Hematopoietic multipotent progenitor cell (in vitro differentiated cells): ENCODE measurements around the gene ZC2HC1C.

DNA sequence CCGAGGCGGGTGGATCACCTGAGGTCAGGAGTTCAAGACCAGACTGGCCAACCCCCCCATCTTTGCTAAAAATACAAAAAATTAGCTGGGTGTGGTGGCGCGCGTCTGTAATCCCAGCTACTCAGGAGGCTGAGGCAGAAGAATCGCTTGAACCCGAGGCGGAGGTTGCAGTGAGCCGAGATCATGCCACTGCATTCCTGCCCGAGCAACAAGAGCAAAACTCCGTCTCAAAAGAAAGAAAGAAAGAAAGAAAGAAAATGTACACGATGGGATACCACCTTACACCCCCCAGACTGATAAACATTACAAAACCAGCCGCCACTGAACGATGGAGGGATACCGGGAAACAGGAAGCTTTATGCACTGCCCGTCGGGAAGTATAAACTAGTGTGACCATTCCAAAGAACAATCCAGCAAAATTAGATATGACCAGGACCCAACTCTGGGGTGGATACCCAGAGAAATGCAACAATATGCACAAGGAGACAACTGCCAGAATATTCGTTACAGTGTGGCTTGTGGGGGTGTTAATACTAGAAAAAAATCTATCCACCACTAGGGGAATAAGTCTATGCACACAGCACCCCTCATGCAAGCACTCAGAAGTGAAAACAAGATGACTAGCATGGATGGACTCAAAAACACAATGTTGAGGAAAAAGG lies 932 bp downstream of the ABCD4 start:
- CAGE, long polyA plus RNA: no peak

GRCh38 chr14:74400977-74401804 lies 24.8 kb downstream of the SYNDIG1L start:
- CAGE, long polyA plus RNA: no peak

- CAGE, long polyA plus RNA: no peak
Measured at GRCh38 chr14:74612745-74613069, 670 bp upstream of the LTBP2 start.

DNA sequence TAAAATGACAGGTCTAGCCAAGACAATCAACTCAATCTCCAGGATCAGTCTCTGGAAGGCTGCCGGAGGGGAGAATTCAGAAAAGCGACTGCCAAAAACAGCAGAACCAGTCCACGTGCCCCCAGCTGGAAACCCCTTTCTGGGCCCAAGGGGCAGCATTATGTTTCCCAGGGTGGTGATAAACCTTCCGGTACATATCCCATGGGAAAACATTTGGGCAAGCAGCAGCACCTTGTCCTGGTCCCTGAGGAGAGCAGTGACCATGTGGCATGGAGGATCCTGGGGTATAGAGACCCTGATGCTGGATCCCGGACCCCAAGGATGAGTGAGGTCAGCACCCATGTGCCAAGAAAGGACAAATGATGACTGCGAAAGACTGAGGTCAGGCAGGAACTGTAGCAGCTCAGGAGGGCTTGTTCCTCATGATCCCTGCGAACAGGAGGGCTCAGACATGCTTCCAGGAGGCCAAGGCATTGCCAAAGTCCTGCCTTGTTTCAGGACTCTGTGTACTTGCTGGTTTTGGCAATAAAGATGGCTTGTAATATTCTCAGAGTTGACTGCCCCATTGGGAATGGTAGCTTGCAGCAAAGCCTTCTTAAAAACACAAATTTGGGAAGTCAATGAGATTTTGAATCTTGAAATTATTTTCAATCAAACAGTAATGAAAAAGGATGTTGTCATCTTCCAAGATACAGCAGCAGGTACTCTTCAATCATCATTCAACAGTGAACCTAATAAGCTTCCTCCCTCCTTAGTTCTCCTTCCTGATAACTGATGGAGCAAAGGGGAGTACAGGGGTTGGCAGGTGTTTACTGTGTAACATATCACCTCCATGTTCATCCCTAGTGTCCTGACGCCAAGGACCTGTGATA lies 50.0 kb upstream of the LTBP2 start:
- CAGE, long polyA plus RNA: no peak

GRCh38 chr14:74809431-74809795 lies 46.3 kb downstream of the YLPM1 start:
- CAGE, long polyA plus RNA: no peak

DNA sequence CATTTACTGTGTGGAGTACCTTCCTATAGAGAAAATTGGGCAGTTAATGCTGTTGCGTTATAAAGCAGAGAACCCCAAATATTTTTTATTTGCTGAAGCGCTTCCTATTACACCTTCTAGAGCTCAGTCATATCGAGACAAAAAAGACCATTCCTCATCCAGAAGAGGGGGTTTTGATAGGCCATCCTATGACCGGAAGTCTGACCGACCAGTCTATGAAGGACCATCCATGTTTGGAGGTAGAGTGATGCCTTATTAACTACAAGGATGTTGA lies 48.3 kb downstream of the YLPM1 start:
- CAGE, long polyA plus RNA: no peak

DNA sequence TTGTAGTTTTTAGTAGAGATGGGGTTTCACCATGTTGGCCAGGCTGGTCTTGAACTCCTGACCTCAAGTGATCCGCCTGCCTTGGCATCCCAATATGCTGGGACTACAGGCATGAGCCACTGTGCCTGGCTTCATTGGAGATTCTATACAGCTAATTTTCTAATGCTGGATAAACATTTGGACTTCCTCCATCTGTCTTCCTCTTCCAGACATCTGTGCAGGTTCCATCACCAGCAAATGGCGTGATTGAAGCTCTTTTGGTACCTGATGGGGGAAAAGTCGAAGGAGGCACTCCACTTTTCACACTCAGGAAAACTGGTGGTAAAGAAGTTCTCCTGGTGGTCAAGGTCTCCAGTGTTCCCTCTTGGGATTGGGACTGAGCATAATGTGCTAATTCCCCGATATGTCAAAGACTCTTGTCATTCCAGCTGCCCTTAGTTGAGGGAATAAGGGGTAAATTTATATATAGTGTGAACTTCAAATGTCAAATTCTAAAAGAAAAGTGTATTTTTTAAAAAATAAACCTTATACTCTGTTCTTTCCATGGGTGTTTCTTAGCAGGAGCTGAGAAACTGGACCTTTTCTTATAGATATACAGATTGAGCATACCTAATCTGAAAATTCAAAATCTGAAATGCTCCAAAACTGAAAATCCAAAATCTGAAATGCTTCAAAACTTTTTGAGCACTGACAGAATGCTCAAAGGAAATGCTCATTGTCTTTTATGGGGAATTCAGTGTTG lies 9.3 kb downstream of the DLST start:
- CAGE, long polyA plus RNA: no peak

- CAGE, long polyA plus RNA: no peak
Measured at GRCh38 chr14:74948155-74948971, 7.0 kb downstream of the PGF start.

DNA sequence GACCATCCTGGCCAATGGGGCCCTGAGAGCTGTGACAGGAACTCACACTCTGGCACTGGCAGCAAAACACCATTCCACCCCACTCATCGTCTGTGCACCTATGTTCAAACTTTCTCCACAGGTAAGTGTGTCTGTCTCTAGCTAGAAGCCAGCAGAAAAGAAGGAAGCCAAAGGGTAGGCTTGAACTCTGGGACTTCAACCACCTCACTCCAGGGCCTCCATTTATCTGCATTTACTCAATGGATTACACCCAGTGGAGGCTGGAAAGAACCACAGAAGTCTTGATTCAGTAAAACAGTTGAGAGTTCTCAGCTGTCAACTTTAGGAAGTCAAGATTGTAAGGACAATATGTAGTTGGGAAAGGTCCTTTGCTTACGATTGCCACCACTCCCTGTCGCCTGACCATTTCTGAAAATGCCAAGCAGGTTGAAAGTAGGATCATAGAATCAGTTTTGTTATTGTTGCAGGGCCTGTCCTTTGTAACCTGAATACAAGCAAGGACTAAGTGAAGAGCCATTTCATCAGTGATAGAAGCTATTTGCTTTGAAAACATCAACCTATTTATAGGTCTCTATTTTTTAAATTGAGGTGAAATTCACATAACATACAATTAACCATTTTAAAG lies 4.0 kb downstream of the EIF2B2 start:
- CAGE, long polyA plus RNA: no peak

- CAGE, long polyA plus RNA: no peak
Measured at GRCh38 chr14:75014101-75014661, 11.5 kb downstream of the EIF2B2 start.

DNA sequence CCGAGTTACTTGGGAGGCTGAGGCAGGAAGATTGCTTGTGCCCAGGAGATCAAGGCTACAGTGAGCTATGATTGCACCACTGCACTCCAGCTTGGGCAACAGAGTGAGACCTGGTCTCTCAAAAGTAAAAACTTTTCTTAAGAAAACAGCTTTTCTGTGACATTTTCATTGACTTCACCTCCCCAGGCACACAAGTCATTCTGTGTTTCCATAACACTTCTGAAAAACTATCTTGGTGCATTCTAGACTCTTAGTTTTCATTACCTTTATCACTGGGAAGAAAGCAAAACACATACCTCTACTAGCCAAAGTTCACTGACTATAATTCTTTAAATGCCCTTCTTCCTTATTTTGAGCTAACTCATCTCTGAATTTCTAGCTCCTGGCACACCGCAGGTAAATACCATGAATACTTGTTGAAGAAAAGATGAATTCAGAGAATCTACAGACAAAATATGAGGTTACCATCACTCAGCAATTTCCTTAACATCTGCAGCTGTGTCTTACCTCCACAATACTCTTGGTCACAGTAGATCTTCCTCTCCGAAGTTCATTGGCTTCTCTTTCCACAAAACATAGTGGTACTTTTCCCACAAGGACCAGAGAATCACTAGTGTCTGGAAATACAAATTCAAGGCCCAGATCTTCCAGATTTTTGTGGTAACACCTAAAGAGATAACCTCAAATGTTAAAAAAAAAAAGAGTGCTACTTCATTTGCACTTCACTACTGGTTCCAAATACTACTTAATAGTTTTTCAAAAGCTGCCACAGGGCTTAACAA lies 21.0 kb downstream of the MLH3 start:
- CAGE, long polyA plus RNA: no peak

- CAGE, long polyA plus RNA: no peak
Measured at GRCh38 chr14:75037055-75037437, 14.2 kb downstream of the MLH3 start.

DNA sequence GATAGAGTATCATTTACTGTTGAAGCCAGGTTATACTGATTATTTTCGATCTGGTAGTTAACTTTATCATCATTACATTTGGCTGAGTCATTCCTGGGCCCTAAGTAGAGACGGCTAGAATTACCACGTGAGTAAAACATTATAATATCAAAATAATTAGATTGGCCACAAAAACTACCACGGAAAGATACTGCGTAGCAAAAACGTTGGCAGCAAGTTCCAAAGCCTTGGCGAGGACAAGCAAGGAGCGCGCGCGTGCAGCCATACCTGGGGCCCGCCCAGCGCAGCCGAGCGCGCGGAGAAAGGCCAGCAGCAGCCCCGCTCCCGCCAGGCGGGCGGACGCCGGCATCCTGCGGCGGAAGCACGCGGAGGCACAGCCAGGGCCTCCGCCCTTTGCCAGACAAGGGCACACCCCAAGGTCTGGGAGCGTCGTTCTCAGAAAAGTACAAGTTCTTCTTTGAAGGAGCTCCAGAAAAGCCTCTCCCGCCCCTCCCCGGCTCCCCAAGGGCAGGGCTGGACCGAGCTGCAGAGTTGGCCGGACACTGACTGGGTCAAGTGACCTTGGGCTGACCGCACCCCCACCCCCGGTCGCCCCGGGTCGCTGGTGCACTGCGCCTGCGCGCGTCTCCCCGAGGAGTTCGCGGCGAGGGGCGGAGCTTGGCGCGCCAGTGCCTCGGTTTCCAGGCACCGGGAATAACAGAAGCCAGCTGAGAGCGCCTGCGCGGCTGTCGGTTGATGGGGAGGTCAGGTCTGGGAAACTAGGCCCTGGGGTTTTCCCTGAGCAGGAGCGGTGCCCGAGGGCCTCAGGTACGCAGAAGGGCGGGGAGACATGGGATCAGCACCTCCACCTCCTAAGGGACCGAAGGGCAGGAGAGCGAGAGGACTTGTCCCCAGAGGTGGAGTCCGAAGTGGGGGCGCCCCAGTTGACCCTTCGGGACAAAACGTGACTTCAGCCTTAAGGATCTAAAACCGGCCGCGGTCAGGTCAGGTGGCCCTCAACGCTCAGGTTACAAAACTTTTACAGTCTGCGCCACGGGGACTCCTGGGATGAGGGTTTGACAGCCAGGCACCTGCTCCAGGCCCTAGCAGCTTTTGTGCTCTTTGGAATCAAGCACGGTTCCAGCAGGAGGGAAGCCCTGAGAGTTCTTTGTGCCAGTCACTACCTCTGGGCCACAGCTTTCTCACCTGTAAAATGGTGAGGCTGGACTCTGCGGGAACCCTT lies at the start of gene ZC2HC1C:
ZC2HC1C (plus strand) TSS at position 699 of the 1,222 bp plus-strand sequence.
- CAGE, long polyA plus RNA: no peak

DNA sequence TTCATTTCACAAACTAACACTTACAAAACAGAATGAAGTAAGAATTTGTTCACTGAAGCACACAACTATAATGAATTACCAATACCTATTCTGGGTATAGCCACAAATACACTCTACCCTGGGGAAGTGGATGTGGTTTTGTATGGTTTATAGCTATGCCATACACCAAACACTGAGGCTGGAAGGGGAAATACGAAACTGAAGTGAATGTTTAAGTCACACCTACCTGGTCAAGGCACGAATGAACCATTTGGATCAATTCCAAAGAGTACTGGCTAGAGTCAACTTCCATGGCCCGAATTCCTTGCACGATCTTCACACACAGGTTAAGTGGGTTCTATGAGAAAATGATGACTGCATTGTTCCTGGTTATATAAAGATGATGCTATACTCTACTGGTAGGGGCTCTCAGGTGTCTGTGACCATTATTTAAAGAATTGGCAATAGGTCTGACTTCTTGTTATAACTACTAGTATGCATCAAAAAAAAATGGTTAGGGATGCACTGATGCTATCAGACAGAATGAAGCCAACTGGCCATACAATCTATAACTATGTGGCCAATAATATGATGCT lies 12.8 kb downstream of the NEK9 start:
- CAGE, long polyA plus RNA: no peak

DNA sequence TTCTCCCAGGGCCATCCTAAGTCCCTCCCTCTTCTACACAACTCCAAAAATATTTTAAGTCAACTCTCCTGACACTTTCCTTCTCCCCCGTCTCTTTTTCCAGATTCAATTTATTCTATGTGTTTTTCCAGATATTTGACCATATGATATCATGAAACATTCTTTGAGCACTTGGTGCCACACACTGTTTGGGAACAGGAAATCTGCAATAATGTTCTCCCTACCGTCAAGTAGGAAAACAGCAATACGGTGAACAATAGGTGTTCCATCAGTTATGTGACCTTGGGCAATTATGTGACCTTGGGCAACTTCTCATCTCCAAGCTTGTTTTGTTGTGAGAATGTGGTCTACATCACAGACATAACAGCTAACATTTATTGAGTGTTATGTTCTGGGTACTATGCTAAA lies 981 bp upstream of the NEK9 start:
- CAGE, long polyA plus RNA: no peak

- CAGE, long polyA plus RNA: no peak
Measured at GRCh38 chr14:75223649-75224176, 47.3 kb upstream of the TMED10 start.

DNA sequence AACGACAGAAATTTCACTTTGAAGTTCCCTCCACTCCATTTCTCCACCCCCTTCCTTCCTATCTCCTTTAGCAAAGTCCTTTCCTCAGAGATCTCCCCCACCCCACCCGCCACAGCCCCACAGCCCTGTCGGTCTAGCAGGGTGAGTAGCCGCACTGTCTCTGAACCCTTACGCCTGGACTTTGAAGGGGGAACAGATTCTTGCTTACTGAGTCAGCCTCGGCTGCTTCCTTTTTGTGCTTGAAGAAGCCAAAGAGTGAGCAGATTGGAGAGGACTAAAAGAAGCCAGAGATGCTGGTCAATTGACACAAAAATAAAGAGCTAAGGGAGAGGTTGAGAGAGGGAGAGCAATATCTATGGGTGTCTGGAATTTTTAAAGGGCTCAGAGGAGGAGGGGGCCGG lies 44.1 kb upstream of the FOS start:
- CAGE, long polyA plus RNA: no peak

DNA sequence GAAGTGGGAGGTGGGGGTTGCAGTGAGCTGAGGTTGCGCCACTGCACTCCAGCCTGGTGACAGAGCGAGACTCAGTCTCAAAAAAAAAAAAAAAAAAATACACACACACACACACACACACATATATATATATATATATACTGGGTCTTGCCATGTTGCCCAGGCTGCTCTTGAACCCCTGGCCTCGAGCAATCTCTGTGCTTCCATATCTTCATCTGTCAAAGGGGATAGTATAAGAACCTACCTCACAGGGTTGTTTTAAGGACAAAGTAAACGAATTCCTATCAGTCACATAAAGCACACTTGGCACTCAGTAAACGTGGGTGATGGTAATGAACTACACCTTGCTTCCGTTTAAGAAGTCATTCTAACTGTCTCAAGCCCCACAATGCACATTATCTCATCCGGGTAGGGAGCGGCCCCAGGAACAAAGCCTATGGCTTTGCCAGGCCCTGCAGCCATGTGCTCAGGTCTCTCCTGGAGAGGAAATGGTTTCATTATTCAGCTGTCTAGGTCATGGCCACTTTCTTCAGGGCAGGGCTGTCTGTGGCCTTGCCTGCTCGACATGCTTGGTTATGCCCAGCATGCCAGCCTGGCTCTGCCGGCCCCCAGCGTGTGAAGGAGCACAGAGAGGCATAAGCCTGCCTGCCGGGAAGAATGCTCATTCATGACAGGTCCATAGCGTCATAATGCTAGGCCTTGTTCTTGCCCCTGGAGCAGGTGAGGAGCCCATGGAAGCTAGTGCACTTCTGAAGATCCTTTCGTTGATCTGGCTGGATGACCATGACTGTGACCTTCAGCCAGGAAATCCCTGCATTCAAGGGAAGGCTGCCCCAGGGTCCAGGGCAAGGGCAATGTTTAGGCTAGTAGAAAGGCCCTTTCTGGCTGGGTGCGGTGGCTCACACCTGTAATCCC lies 26.4 kb upstream of the FOS start:
- CAGE, long polyA plus RNA: no peak

- CAGE, long polyA plus RNA: no peak
Measured at GRCh38 chr14:75280373-75280759, 1.7 kb downstream of the FOS start.

DNA sequence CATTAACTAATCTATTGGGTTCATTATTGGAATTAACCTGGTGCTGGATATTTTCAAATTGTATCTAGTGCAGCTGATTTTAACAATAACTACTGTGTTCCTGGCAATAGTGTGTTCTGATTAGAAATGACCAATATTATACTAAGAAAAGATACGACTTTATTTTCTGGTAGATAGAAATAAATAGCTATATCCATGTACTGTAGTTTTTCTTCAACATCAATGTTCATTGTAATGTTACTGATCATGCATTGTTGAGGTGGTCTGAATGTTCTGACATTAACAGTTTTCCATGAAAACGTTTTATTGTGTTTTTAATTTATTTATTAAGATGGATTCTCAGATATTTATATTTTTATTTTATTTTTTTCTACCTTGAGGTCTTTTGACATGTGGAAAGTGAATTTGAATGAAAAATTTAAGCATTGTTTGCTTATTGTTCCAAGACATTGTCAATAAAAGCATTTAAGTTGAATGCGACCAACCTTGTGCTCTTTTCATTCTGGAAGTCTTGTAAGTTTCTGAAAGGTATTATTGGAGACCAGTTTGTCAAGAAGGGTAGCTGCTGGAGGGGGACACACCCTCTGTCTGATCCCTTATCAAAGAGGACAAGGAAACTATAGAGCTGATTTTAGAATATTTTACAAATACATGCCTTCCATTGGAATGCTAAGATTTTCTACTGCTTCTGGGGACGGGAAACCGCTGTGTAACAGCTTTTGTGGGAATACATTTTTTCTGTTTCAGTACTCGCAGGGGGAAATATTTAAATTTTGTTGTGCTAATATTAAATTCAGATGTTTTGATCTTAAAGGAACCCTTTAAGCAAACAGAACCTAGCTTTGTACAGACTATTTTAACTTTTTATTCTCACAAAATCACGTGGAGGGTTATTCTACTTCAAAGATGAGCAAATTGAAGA lies 3.4 kb downstream of the FOS start:
- CAGE, long polyA plus RNA: start-site peak on the minus strand centred at position 186 of the sequence, 53 bp wide, 13 reads